ENCODE measurements around the gene FKBP6.

- PRO-cap, result no peak
Measured at GRCh38 chr7:69708835-69709422, 110.7 kb downstream of the AUTS2 start.

DNA sequence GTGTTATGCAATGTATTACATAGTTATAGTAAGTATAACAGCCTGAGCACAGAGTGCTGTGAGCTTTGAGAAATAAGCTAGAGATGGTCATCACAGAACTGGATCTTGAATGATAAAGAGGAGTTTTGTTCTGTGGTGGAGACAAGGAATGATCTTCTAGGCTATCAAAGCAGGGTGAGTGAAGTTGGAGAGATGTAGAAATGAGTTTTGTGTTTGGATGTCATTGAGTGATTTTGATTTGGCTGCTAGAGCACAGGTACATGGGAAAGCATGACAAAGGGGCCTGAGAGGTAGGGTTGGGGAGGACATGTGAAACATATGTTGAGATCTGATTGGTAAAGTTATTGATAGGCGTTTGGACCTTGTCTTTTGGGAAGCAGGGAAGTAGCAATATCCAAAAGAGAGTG is 123.4 kb downstream of the AUTS2 start:
- PRO-cap, result no peak

- PRO-cap, result no peak
Measured at GRCh38 chr7:70471711-70472388, 660.1 kb upstream of the GALNT17 start.

GRCh38 chr7:70571934-70572294 is 560.0 kb upstream of the GALNT17 start:
- PRO-cap, result no peak

DNA sequence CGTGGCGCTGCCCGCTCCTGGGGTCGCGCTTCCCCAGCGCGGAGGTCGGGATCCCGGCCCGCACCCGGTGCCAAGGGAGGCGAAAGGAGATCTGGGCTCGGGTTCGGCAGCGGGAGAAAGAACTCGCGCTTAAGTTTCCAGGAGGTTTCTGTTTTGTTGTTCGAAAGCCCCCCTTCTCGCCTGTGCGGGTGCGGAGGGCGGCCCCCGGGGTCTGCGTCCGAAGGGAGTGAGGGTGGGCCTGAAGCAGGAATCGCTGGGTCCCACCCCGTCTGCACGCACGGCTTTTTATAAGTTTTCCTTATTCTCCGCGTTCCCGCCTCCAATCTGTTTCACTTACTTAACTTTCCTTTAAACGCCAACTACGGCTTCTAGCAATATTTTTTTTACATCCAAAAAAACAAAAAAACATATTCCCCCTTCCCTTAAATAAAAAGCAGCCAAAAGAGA is 436.5 kb upstream of the GALNT17 start:
- PRO-cap, result no peak

GRCh38 chr7:71636230-71636858 is 504.4 kb downstream of the GALNT17 start:
- PRO-cap, result no peak

DNA sequence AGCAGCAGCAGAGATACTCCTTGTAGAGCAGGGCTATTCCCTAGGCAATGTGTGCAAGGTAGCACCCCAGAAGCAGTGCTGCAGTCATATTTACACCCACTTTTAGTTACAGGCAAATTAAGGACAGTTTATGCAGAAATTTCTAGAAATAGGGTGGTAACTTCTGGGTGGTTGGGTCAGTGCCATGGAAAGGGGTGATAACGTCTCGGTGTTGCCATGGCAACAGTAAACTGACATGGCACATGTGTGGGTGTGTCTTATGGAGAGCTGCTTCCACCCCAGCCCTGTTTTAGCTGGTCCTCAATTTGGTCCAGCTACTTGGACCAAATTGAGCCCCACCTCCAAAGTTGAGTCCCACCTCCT is 80.0 kb downstream of the CALN1 start:
- PRO-cap, result no peak

- PRO-cap, result bidirectional peak, plus-strand start at chr7:72828472, minus-strand start at chr7:72828182
Measured at GRCh38 chr7:72828406-72828605, 306 bp upstream of the TYW1B start.

DNA sequence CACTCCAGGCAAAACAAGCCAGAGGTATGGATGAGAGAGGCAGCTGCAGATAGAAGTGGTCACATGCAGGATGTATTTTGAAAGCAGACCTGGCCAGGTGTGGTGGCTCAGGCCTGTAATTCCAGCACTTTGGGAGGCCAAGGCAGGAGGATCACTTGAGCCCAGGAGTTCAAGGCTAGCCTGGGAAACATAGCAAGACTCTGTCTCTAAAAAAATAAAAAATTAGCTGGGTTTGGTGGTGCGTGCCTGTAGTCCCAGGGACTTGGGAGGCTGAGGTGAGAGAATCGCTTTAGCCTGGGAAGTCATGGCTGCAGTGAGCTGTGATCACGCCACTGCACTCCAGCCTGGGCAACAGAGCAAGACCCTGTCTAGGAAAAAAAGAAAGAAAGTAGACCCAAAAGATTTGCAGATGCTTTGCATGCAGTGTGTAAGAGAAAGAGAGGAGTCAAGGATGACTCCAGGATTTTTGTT is 27.2 kb upstream of the POM121 start:
- PRO-cap, result no peak

- PRO-cap, result no peak
Measured at GRCh38 chr7:72925289-72926007, 553 bp downstream of the POM121 start.

DNA sequence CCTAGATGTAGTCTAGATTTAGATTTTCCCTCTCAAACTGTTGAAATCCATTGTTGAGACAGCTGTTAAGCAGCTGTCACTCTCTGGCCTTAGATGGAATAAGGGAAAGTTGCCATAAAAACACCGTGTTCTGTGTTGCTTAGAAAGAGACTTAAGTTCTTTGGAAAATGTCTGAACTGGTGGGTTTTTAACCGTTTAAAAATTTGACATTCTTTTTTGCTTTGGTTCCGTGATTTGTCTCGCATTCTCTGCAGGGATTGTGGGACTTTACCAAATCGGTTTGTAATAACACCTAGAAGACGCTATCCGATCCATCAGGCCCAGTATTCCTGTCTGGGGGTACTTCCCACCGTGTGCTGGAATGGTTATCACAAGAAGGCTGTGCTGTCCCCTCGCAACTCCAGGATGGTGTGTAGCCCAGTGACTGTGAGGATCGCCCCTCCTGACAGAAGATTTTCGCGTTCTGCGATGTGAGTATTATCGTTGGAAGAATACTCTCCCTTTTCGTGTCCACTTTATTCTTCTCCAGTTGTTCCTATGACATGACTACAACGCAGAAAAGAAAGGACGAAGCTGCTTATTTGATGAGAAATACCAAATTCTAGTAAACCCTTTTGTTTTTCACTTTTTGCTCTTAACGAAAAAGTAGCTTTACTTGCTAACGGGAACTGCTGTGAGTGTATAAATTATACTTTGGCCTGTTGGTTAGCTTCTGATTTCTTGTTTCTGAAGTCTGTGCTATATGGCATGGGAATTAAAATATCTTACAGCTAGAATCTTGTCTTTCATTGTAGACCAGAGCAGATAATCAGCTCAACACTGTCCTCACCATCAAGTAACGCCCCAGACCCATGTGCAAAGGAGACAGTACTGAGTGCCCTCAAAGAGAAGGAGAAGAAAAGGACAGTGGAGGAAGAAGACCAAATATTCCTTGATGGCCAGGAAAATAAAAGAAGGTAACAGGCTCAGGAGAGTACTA is 1.4 kb downstream of the POM121 start:
- PRO-cap, result no peak

DNA sequence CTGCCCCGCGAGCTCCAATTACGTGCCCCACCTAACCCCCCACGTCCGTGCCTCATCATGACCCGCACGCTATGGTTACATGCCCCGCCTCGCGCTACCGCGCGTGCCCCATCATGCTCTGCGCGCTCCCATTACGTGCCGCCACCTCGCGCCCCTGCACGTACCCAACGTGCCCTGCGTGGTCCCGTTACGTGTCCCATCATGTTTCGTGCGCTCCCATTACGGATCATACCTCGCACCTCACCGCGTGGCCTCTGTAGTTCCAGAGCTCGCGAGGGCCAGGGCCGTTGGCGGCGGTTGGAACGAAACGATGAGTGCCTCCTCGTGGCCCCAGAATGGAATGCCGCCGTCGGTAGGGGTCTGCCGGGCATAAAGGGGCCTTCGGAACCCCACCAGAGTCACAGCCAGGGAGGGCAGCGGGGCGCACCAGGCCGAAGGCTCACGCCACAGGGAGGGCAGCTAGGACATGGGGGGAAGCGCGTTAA is at the start of gene FKBP6:
Gene FKBP6, plus strand, starts transcription at position 199 of the 485 bp plus-strand sequence.
- PRO-cap, result no peak

DNA sequence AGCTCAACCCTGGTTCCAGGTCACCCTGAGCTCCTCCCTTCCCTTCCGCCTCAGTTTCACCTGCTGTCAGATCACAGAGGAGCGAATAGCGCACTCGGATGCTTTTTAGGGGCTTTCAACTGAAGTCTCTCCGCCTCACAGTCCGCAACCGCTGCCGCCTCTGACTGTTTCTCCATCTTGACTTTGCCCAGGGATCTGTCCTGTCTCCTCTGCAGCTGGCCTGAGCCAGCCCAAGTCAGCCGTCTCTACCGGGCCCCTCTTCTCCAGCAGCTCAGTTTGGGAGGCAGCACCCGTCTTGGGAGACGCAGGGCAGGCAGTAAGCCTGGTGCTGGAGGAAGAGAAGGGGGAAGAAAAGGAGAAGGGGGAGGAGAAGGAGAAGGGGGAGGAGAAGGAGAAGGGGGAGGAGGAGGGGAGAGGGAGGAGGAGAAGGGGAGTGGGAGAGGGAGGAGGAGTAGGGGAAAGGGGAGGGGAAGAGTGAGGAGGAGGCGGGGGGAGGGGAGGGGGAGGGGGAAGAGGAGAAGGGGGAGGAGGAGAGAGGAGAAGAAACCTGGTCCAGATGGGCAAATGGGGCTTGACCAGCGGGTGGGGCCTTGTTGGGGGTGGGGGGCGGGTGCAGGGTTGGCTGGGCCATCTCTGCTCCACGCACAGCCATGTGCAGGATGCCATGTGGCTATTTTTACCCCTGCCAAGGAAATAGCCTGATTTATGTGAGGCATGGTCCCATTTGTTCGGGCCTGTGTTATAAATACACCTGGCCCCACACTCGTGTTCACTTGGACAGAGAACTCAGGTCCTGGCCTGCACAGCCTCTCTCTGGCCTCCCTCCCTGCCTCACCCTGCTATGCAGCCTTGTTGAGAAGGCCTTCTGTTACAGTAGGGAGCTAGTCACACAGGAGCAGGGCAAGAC is 35.9 kb upstream of the FZD9 start:
- PRO-cap, result no peak

GRCh38 chr7:73410238-73410770 is 23.3 kb upstream of the FZD9 start:
- PRO-cap, result no peak

DNA sequence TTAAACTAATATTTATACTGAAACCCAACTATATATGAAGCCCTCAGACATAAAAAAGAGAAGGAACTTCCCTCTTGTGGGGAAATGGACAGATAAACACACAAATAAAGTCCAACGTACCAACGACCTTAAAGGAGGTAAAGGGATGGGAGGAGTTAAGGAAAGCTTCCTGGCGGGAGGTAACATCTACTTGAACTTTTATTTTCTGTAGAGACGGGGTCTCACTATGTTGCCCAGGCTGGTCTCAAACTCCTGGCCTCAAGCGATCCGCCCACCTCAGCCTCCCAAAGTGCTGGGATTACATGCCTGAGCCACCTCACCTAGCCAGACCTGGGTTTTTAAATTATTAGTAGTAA is 1.4 kb downstream of the BCL7B start:
- PRO-cap, result no peak

DNA sequence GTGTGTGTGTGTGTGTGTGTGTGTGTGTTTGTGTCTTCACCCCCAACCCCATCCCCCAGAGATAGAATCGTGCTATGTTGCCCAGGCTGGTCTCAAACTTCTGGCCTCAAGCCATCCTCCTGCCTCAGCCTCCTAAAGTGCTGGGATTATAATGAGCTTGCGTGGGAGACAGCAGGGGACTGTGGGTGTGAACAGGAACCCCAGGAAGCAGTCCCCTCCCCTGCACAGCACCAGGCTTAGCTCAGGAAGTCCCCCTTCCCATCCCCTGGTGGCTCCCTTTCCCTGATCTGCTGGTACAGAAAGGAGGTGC is 22.8 kb upstream of the TBL2 start:
- PRO-cap, result no peak

- PRO-cap, result no peak
Measured at GRCh38 chr7:73612758-73613170, 11.6 kb downstream of the MLXIPL start.

GRCh38 chr7:73666183-73666575 is 1.5 kb upstream of the VPS37D start:
- PRO-cap, result no peak

- PRO-cap, result no peak
Measured at GRCh38 chr7:73792563-73793310, 22.7 kb upstream of the CLDN3 start.

GRCh38 chr7:73829233-73829839 is 1.5 kb upstream of the CLDN4 start:
- PRO-cap, result no peak